Right ventricle myocardium (tissue), 1 donor: ENCODE measurements around the genes KLF1 and NACC1.

- PRO-cap, 2 experiments, result no peak in any of the 2 experiments
Observed at GRCh38 chr19:12774546-12774973, 792 bp downstream of the HOOK2 start.

DNA sequence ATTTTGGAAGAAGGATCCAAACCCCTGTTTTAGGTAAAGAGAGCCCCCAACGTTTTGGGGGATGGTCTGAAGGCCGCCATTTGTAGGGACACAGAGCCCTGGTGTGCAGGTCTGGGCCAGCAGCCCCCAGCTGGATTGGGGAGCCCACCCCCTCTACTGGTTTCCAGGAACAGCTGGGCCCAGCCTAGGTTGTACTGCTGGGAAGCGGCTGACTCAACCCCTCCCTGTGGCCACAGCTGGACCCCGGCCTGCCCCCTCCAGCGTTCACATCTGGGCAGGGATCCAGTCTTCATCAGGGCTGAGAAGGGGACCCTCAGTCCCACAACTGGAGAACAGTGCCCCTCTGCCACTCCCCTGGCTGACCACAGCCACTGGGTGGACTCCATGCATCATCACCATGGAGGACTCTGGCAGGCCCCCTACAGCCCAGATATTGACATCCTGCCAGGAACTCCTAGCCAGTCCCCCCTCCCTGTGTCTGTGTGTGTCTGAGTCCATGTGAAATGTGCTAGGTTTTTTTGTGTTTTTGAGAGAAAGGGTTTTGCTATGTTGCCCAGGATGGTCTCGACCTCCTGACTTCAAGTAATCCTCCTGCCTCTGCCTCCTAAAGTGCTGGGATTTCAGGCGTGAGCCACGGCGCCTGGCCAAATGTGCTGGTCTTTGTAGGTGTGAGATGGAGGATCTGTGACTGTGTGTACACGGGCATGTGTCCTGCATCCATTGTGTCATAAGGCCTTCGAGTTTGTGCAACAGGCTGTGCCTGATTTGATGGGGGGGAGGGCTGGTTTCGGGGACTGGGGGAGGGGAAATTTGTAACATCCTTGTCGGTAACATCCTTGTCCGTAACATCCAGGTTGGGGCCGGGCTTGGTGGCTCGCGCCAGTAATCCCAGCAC, 3.9 kb upstream of the HOOK2 start:
- PRO-cap, 2 experiments, result no peak in any of the 2 experiments

DNA sequence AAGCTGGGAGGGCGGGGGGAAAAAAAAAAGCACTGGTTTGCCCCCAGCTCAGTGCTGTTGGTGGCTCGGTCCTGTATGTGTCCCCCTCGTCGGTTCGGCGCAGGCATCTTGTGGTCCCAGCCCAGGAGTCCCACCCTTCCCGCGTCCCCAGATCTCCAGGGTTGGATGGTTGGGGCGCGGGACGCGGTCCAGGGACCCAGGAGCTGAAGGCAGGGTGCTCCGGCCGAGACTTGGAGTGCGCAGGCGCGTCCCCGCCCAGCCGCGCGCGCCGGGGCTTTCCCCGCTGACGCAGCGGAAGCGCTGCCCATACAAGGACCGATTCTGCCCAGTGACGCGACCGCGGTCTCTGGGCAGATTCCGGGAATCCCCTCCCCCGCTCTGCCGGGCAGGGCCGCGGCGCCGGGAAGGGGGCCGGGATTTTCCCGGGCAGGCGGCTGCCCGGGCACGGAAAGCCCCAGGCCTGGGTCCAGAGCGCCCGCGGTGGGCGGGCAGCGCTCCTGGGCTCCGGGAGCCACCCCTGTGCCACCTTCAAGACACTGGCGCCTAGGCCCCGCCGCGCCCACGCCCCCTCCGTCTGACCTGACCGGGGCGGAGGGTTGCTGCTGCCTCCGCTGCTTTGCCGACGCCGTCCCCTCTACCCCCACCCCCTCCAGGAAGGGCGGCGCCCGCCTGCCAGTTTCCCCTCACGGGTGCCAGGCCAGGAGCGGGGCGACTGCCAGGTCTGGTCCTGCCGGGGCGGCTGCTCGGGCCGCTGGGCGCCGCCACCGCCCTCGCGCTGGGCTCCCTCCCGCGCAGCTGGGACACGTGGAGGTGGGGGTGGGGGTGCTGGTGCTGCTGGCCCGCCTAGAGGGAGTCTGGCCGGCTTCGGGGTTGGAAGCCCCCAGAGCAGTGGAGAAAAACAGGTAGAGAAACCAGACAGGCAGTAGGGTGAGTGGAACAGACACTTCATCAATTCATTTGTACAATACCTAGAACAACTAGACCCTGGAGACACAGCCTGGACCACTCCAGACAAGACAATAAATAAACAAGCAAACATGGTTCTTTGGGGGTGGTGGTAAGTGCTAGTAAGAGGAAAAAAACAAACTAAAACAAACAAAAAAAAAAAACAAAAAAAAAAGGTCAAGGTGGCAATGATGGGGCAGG, 2.4 kb downstream of the JUNB start:
- PRO-cap, 2 experiments, result peak in 2 of 2 experiments; most common plus-strand start position 711 of the sequence (in 2); most common minus-strand start position 636 of the sequence (in 2)

- PRO-cap, 2 experiments, result no peak in any of the 2 experiments
Observed at GRCh38 chr19:12886958-12887388, at the start of gene KLF1. Gene KLF1 (minus strand): TSS chr19:12887201.

DNA sequence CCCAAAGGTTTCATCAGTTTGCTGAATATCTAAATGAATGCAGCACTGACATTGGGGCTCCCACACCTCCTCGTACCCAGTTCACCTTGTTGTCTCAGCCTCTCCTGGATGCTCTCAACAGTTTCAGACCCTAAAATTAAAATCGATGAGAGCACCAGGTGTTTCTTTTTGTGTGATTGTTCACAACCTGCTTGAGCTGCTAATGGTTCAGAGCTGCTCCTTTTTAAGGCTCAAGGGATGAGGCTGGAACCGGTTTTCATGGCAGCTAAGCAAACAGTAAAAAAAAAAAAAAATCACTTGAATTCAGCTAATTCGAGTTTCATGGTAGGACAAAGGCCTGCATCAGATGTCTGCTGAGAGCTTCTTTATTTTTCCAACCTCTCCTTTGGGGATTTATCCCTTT, 6.6 kb downstream of the SYCE2 start:
- PRO-cap, 2 experiments, result no peak in any of the 2 experiments

DNA sequence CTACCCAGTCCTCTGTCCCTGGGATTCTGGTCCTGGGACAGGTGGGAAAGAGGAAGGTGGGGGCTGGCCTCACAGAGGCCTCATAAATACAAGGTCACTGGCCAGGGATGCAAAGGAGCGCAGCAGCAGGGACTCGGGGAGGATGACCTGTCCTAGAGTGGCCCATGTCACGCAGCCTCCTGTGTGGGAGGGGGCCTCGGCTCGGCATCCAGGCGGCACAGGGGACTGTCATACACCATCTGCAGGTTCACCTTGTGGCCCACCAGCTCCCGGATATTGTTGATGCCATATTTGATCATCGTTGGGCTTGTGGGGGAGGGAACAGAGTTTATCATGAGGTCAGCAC, 3.5 kb upstream of the SYCE2 start:
- PRO-cap, 2 experiments, result no peak in any of the 2 experiments

DNA sequence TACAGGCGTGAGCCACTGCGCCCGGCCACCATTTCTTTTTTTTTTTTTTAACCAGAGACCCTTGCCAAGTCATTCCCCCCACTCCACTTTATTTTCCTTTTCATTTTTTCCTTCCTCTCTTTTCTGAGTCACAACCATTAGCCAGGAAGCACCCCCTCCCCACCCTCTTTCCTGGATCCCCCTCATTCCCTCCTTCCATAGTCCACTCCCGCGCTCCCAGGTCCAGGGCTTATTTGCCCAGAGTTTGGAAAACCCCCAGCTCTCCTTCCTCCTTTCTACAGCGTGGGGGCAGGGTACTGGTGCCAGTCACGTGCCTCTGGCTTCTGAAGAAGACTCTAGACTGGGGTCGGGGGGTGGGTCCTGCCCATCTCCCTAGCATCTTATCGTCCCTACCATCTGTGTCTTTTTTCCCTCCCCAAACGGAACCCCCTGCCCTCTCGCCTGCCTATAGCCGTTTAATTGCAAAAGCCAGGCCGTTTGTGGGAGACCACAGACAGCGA, 1.1 kb upstream of the CALR start:
- PRO-cap, 2 experiments, result no peak in any of the 2 experiments

- PRO-cap, 2 experiments, result peak in 2 of 2 experiments; most common minus-strand start chr19:12938283 (in 1)
Observed at GRCh38 chr19:12937719-12938547, 476 bp upstream of the CALR start.

- PRO-cap, 2 experiments, result no peak in any of the 2 experiments
Observed at GRCh38 chr19:12965686-12965971, 3.7 kb upstream of the DAND5 start.

DNA sequence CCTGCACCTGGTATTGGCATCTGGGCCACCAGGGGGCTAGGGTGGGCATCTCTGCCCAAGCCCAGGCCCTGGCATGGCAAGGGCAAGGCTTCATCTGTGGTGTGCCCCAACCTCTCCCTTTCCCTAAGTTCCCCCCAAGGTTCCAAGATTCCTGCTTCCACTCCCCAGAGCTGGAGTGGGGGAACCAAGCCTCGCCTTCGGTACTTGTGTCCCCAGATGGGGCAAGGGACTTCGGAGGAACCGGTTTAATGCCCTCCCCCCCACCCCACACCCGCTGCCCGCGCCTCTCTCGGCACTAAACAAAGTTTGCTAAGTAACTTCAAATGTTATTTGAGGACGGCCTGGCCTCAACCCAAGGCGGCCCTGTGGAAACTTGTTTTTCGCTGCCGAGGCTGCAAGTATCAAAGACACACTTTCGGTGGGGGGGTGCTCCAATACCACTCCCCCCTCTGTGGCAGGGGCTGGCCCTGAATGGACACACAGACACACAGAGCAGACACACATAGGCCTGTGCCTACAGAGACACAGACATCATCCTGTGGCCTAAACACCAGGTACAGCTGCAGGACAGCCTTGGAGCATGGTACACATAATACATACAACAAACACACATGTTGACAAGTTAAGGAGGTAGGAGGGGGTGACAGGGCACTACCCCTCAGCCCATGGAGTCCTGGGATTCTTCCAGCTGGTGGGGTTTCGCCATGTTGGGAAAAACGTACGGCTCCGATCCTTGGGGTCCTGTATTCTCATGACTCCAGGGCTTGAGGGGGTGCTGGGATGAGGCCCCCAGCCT, 12.4 kb downstream of the NFIX start:
- PRO-cap, 2 experiments, result no peak in any of the 2 experiments

- PRO-cap, 2 experiments, result no peak in any of the 2 experiments
Observed at GRCh38 chr19:13012721-13013633, 17.7 kb downstream of the NFIX start.

GRCh38 chr19:13029497-13029726, 34.1 kb downstream of the NFIX start:
- PRO-cap, 2 experiments, result no peak in any of the 2 experiments

- PRO-cap, 2 experiments, result no peak in any of the 2 experiments
Observed at GRCh38 chr19:13037175-13037691, 42.0 kb downstream of the NFIX start.

- PRO-cap, 2 experiments, result peak in 2 of 2 experiments; most common plus-strand start chr19:13064017 (in 2); most common minus-strand start chr19:13063844 (in 2)
Observed at GRCh38 chr19:13063333-13064115, 39.1 kb downstream of the LYL1 start.

DNA sequence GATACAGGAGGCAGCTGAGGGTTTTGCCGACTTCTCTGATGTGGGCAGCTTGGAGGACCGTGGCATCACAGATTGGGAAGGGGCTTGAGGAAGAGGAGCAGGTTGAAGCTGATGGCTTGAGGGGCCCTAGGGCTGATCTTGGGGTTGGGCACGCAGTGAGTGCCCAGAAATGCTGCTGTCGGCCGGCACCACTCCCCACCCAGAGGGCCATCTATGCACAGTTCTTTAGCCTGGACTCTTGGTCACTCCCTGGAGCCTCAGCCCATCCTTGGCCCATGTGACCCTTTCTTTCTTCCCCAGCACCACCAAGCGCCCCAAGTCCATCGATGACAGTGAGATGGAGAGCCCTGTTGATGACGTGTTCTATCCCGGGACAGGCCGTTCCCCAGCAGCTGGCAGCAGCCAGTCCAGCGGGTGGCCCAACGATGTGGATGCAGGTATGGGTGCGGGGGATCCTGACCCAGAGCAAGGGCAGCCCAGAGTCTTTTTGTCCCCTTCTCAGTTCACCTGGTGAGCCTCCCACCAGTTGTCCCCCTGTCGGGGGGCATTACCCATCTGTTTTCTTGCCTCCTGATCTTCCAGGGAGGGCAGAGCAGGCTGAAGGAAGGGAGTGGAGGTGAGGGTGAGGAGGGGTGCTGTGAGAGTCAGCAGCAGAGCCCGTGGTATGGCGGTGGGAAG, 27.3 kb downstream of the LYL1 start:
- PRO-cap, 2 experiments, result no peak in any of the 2 experiments

GRCh38 chr19:13117841-13118660, at the start of gene NACC1:
Gene NACC1 (plus strand): TSS chr19:13118264.
- PRO-cap, 2 experiments, result peak in 2 of 2 experiments; most common plus-strand start chr19:13118289 (in 2); most common minus-strand start chr19:13118160 (in 2)

DNA sequence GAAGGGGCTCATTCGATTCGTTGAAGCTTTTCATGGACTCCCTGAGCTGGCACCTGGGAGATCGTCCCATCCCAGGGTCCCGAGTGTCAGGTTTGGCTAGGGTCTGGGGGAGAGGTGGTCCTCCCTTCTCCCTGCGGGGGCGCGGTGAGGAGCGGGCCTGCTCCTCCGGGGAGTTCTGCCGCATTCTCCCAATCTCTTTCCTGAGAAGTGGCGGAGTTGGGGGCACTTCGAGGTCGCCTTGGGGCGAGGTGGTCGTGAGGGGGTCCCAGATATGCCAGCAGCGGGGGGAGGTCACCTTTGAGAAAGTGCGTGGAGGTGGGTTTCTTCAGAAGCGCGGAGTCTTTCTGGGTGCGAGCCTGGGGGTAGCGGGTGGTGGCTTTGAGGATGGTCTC, 389 bp downstream of the IER2 start:
- PRO-cap, 2 experiments, result no peak in any of the 2 experiments

GRCh38 chr19:13152454-13152985, 2.3 kb downstream of the IER2 start:
- PRO-cap, 2 experiments, result peak in 2 of 2 experiments; most common minus-strand start chr19:13152913 (in 2)

GRCh38 chr19:13153155-13153811, 3.1 kb downstream of the IER2 start:
- PRO-cap, 2 experiments, result no peak in any of the 2 experiments

DNA sequence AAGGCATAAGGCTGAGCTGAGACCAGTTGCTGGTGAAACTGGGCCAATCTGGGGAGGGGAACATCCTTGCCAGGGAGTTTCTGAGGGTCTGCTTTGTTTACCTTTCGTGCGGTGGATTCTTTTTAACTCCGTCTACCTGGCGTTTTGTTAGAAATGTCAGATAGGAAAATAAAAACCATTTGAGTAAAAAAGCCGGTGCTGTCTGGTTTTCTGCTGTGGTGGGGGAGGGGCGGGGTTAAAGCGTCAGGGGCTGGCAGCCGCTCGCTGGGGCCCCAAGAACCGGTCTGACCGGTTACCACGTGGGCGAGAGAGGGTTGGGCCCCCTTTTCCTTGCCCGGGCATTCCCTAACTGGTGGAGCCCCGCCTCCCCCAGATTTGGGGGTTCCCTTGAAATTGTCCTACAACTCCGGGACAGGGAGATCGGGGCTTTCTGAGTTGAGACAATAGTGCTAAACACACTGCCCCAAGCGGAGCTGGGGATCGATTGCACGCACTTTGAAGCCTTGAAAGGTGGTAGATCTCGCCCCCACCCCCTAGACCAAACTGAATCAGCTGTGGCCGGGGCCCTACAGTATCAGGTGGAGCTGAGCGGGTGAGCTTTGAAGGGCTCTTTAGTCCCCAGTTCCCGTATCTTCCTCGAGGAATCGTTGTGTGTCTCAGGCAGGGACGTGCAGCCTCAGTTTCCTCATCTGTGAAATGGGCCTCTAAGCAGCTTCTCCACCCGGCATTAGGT, 4.7 kb downstream of the IER2 start:
- PRO-cap, 2 experiments, result no peak in any of the 2 experiments